CD14-positive monocyte (primary cell): ENCODE results near the genes SPACA4, MAMSTR, CGB7, PPFIA3 and SLC17A7.

DNA sequence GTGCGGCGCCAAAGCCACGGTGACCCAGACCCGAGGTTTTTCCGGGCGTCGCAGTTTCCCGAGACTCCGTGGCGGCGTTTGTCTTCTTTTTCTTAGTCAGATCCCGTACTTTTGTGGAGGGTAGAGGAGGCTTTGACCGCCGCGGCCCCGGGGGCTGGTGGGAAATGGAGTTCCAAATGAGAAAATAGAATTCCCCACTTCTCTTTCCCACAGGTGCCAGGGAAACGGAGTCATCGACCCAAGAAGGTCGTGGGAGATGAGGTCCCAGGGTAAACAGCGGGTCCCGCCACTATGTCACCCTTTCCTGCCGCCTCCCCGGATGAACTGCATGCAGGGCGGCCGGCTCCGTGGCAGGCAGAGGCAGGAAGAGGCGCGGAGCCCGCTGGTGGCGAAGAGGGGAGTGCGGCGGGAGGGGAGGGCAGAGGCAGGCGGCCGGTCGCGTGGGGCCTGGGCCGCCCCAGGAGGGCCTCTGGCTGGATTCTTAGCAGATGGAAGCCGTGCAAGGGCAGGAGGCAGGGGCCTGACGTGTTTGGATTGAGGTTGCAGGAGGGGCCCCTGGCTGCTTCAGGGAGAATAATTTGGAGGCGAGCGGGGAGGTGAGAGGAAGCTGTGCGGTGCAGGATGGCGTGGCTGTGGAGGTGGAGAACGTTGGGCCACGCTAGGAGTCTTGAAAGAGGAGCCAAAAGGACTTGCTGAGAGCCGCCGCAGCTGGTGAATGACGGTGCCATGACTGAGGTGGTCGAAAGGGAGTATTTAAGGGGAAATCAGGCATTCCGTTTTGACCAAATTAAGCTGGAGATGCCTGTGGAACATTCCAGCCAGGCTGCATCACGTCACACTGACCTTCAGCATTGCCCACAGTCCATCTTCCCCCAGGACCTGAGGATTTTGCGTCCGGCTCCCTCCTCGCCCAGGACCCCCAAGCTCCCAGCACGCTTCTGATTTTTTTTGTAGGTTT, 11.6 kb downstream of the CYTH2 start:
- CAGE, long polyA plus RNA = no peak

DNA sequence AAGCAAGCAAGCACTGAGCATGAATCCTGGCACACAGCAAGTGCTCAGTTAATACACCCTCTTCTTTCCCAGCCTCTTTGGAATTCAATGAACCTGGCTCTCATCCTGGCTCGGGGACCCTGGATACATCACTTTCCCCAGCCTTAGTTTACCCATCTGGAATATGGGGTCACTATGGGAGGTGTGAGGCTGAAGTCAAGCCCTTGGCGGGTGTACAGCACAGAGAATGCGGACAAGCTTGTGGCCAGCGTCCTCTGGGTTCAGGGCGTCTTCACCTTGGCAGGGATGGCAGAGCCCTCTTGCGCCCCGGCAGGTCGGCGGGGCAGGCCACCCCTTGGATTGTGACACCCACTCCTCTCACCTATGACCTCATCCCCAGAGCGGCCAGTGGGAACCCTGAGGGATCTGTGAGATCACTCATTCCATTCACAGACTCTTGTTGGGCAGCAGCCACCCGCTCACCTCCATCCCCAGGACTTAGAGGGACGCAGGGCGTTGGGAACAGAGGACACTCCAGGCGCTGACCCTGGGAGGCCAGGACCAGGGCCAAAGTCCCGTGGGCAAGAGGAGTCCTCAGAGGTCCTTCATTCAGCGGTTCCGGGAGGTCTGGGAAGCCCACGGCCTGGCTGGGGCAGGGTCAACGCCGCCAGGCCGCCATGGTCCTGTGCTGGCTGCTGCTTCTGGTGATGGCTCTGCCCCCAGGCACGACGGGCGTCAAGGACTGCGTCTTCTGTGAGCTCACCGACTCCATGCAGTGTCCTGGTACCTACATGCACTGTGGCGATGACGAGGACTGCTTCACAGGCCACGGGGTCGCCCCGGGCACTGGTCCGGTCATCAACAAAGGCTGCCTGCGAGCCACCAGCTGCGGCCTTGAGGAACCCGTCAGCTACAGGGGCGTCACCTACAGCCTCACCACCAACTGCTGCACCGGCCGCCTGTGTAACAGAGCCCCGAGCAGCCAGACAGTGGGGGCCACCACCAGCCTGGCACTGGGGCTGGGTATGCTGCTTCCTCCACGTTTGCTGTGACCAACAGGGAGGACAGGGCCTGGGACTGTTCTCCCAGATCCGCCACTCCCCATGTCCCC, at the start of gene SPACA4:
Gene SPACA4 (plus strand): TSS at position 420 of the 1,090 bp plus-strand sequence.
- CAGE, long polyA plus RNA = no peak

- CAGE, long polyA plus RNA = no peak
These were observed 734 bp downstream of the FAM83E start for GRCh38 chr19:48614137-48614547.

DNA sequence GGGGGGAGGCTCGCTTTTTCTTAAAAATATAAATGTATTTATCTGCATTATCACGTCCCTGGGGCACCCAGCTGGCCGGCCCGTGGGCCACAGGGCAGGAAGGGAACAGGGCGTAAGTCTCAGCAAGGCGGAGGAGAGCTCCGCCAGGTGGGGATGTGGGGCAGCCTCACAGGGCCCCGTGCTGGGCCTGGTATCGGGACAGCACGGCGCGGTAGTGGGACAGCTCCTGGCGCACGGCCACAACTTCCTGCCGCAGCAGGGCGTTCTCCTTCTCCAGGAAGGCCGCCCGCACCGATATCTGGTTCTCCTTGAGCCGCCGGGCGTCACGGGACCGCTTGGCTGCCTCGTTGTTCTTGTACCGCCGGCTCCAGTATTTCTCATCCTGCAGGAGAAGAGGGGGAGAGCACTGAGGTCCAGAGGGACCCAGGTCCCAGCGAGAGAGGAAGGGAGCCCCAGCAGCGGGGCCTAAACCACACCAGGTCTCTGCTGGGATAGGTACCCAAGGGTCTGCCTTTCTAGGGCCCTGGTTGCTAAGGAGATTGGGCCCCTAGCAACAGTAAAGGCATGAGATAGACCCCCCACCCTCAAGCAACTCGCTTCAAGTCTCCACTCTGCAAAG, 6.4 kb downstream of the DBP start:
- CAGE, long polyA plus RNA = no peak

DNA sequence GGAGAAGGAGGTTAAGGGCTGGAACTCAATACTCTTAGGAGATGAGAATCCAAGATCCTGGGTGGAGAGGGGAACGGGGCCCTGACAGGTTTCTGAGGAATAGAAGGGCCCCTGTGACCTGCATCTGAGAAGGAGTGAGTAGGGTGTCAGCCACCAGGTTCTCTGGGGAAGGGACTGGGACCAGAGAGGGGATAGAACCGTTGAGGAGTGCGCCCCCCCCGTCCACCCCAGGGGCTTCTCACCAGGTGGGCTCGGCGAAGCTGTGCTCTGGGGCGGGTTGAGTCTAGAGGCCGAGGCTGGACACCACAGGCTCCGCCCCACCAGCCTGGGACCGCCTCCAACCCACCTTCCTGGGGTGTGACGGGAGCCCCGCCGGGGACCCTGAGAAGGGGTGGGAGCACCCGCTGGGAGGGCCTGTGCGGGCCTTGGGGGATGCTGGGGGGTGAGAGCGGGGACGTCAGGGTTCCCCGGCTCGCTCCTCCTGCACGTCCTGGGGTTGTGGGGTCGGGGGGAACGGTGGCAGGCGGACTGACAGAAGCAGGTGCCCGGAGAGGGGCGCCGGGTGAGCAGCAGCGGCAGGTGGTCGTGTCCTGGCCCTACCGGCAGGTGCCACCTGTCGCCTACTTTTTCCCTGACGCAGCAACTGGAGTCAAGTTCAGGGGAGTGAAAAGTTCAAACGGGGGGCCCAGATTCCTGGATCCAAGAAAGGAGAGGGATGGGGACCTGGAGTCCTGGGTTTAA, at the start of gene MAMSTR:
Gene MAMSTR (minus strand): TSS at position 289 of the 741 bp plus-strand sequence.
- CAGE, long polyA plus RNA = no peak

DNA sequence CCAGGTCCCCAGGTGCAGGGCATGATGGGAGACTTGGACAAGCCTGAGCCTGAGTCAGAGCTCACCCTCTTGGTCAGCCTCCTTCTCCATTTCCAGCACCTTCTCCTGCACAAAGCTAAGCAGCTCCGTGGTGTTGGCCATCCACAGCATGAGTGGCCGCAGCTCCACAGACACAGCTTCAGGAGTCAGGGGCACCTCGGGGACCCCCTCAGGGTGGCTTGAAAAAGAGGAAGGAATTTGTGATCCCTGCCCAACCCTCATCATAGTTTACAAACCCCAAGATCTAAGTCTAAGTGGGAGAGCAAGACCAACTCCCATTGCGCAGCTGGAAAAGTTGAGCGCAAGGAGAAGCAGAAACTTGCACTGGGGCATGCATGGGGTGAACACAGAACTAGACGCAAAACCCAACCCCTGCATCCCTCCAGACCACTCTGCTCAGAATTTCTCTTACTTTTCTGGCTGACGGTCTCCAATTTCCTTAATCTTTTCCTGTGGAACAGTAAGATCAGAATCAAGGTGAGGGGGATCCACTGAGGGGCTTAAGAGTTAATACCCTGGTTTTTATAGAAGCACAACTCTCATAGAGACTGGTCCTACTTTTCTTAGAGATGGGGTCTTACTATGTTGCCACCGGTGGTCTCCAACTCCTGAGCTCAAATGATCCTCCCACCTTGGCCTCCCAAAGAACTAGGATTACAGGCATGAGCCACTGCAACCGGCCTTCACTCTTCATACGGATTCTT, 7.6 kb upstream of the MAMSTR start:
- CAGE, long polyA plus RNA = no peak

- CAGE, long polyA plus RNA = no peak
These were observed 6.8 kb downstream of the TULP2 start for GRCh38 chr19:48891484-48892455.

DNA sequence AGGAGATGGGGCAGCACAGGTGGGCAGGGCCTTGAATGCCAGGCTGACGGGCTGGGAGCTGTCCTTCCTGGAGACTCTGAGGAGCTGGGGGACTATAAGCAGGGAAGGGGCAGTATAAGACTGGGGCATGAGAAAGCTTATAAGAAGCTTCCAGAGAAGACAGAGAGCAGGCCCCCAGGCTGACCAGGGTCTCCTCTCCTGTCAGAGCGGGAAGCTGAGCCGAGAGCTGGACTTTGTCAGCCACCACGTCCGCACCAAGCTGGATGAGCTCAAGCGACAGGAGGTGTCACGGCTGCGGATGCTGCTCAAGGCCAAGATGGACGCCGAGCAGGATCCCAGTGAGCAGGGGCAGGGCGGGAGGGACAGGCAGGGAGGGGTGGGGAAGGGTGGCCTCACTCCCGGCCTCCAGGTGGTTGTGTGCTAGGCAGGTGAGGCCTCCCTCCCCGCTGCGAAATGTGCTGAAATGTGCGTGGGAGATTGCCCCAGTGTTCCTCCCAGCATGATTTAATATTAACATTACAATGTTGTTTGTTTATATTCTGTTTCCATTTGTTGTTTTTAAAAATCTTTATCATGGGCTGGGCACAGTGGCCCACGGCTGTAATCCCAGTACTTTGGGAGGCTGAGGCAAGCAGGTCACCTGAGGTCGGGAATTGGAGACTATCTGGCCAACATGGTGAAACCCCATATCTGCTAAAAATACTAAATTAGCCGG, 5.6 kb downstream of the NUCB1 start:
- CAGE, long polyA plus RNA = no peak

DNA sequence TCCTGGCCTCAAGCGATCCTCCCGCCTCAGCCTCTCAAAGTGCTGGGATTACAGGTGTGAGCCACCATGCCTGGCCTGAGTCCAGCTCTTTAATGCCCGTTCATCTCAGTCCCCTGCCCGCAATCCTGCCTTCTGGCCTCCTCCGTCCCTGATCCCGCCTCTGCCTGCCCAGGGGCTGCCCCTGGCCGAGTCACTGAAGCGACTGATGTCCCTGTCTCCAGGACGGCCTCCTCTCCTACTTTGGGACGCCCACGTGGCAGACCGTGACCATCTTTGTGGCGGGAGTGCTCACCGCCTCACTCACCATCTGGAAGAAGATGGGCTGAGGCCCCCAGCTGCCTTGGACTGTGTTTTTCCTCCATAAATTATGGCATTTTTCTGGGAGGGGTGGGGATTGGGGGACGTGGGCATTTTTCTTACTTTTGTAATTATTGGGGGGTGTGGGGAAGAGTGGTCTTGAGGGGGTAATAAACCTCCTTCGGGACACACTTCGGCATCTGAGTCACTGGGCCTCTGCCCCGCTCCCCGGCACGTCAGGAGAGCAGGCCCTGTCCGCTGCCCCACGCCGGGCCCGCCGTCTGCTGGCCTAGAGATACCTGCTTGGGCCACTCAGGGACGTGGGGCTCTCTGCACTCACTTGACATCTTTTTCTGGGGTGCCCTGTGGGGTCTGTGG, 3.7 kb upstream of the FTL start:
- CAGE, long polyA plus RNA = no peak

GRCh38 chr19:48969789-48970366, 4.8 kb downstream of the FTL start:
- CAGE, long polyA plus RNA = no peak

GRCh38 chr19:48989504-48990285, 3.4 kb downstream of the GYS1 start:
- CAGE, long polyA plus RNA = no peak

GRCh38 chr19:48990986-48991627, 2.0 kb downstream of the GYS1 start:
- CAGE, long polyA plus RNA = no peak

GRCh38 chr19:48994010-48994532, 384 bp downstream of the RUVBL2 start:
- CAGE, long polyA plus RNA = no peak

- CAGE, long polyA plus RNA = no peak
These were observed at the start of gene CGB7 for GRCh38 chr19:49057524-49058122. Gene CGB7, minus strand, starts transcription at chr19:49057749.

GRCh38 chr19:49119216-49119855, at the start of gene PPFIA3:
Gene PPFIA3, plus strand, starts transcription at chr19:49119544.
- CAGE, long polyA plus RNA = no peak

DNA sequence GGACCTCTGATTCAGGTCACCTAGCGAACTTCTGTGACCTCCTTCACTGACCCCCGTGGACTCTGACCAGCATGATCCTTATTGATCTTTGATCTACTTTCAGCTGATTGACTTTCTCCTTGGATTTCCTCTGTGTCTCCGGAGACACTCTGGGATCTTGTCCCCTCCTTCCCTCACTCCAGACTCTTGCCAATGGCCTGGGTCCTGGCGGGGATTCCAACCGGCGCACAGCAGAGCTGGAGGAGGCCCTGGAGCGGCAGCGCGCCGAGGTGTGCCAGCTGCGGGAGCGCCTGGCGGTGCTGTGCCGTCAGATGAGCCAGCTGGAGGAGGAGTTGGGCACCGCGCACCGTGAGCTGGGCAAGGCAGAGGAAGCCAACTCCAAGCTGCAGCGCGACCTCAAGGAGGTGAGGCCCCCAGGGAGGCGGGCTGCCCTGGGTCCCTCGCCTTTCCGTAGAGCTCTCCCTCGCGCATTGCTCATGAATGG, 10.9 kb downstream of the PPFIA3 start:
- CAGE, long polyA plus RNA = no peak

DNA sequence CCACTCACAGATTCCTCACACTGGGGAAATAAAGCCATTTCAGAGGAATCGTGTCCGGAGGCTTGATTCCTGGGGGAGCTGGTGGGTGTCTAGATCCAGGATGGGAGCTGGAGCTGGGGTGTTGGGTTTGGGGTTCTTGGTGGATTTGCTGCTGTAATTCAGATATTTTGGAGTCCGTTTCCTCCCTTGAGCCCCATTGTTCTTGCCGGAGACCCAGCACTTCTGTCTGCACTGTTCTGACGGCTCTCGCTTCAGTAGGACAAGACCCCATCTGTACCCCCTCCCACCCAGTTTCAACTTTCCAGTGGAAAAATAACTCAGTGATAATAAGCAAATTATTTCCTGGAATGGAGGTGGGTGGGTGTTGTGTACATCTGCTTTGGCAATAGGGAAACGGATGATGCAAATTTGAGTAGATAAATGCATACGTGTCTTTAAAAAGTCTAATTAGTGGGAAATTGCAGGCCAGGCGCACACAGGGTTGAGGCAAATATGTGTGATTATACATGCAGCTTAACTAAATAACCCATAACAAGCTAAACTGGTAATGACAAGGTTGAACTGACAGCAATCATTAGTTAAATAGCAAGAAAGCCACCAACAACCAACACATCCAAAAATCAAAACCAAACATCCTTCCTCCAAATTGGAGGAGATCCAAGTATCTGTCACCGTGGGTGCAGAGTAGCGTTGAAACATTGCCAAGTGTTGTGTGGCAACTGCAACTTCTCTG, 54.4 kb downstream of the TRPM4 start:
- CAGE, long polyA plus RNA = no peak

GRCh38 chr19:49399842-49400407, 11.9 kb downstream of the KASH5 start:
- CAGE, long polyA plus RNA = no peak

GRCh38 chr19:49423267-49423421, 97 bp downstream of the PTH2 start:
- CAGE, long polyA plus RNA = no peak

DNA sequence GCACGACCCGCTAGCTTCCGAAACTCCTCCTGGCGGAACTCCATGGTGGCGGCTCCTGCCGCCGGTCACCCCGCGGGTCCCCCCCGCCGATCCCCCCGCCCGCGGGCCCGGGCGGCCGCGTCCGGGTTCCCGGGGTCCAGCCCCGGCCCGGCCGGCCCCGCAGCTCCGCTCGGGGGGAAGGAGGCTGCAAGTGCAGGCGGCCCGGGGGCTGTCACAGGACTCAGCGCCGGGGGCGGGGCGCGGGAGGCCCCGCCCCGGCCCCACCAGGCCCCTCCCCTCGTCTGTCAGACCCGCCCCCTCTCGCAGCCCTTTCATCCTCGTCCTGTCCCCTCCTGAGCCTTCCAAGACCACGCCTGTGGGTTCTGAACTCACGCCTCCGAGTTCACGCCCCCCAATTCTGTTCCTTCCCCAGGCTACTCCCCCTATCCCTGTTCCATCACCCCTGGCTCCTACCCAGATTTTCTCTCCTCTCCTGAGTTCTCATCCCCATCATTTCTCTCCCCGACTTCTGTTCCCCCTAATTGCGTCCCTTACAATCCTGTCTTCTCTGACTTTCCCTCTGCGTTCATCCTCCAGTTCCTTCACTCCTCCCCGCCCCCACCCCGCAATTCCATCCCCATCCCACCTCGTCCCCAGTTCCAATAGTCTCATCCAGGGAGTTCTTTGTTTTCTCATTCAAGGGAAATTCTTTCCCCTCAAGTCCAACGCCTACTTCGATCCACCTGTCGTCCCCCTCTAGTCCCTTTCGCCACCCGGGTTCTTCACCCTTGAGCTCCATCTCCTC, at the start of gene SLC17A7:
Gene SLC17A7 (minus strand): TSS at position 192 of the 784 bp plus-strand sequence.
- CAGE, long polyA plus RNA = no peak